SK-N-SH (cell line): ENCODE results near the genes CHCHD3 and SLC35B4.

DNA sequence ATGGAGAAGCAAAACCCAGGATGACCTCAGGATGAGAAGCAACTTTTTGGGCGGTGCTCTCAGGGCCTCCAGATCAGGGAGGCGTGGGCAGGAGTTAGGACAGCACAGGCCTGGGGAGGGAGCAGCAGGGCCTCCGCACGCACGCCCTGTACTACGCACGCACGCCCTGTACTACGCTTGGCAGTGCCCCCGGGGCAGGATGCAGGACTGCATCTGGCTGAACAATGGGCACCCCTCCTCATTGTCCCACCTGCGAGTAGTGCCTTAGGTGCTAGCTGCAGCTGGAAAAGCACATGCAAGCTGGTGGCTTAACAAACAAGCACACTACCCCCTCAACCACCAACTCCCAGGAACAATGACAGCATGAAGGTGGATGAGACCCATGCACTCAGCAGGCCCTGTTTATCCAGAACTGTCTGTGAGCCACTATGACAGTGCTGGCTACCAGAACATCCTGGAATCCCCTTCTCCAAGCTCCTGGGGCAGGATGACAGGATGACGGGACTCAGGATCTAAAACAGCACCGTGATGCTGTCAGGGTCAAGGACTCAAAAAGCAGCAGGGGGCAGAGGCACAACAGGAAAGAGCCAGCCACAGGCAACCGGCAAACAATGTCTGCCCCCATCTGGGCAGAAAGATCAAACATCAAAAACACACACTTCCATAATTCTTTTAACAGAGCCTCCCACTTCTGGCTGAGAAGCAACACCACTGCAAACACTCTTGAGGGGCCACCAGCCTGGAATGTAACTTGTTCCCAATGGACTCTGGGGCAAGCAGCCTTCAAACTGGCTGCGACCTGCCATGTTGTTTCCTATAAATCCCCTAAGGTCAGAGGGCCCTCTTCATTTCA, 11.7 kb downstream of the PODXL start:
- RRBS, result no CpG with 5 or more reads among the region's 15 CpGs
CAGE:
- cytosol, long polyA plus RNA, result no peak
- long polyA plus RNA, result no peak
- nucleus, long polyA plus RNA, result no peak

DNA sequence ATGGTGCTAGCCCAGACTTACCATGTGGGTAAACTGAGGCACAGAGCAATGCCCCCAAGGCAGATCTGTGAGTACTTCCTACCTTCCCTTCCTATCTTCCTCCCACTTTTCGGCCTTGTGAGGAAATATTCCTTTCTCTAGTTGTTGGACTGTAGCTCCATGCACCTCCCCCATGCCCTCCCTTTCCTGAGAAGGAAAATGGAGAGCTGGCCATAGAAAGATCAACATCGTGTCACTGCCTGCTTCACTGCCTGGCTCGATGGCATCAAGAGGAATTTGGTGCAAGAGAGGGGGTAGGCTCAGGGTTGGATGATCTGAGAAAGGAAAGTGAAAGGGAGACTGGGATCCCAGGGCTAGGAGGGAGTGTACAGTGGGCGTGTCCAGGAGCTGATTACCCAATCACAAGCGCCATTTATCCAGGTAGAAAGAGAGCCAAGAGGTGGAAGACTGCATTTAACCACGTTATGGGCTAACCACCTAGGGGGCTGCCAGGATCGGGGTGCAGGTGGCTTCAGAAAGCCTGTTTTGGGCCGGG, 10.4 kb downstream of the PODXL start:
- RRBS, result no CpG with 5 or more reads among the region's 8 CpGs
CAGE:
- cytosol, long polyA plus RNA, result no peak
- long polyA plus RNA, result no peak
- nucleus, long polyA plus RNA, result no peak

DNA sequence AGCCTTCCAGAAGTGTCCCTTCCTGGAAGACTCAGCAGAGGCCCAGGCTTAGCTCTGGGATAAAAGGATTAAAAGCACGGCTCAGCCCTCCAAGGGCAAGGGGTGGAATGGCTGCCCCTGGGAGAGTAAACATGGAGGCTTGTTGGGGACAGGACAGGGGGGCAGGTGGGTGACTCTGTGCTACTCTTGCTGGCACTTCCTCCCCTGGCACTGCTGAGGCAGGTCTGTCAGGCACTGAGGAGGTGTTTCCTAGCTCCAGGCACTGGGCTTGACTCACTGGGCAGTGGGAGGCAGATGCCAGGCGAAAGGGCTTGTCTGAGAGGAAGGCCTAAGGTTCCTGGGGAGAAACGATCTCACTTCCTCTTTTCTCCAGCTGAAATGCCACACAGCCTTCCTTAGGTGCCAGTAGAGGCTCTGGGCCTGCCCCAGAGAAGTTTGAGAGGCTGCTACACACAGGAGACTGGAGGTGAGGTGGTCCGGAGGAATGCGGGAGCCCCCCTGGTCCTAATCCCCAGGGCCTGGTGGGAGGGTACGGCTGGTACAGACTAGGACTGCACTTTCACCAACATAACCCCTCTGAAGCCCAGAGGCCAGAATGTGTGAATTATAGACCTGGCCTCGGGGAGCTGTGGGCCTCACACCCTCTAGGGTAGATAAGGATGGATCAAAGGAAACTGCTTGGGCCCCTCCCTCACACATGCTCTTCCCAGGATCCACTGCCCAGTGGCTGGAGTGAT, 63.2 kb upstream of the PODXL start:
- RRBS, result no CpG with 5 or more reads among the region's 7 CpGs
CAGE:
- cytosol, long polyA plus RNA, result no peak
- long polyA plus RNA, result no peak
- nucleus, long polyA plus RNA, result no peak

- RRBS, result no CpG with 5 or more reads among the region's 13 CpGs
CAGE:
- cytosol, long polyA plus RNA, result no peak
- long polyA plus RNA, result no peak
- nucleus, long polyA plus RNA, result no peak
Observed at GRCh38 chr7:131653025-131654029, 96.9 kb upstream of the PODXL start.

DNA sequence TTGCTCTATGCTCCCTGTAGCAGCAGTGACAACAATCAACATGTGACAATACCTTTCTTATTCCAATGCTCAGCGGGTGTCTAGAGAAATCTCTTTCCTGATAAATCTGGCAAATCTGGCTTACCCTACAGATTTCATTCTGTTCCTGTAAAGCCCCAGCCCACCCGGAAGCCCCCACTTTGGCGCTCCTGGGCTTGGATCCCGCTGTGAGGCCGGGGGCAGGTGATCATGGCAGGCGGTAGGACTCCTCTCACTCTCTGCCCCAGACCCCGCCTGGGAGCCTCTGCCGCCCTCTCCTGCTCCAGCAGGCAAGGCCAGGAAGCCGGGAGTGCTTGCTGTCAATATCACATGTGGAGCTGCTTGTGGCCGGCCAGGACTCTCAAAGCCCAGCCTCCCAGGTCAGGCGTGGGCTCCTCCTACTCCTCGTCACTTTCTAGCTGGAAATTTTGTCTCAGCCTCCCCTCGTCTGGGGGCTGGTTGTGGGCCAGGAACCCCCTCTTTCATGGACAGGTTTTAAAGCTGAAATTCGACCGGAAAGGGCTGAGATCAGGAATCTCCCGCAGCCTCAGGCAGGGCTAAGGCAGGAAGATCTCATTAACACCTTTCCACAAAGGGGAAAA, 273.5 kb upstream of the PODXL start:
- RRBS, result 67% methylated on average over 6 of the region's 16 CpGs
CAGE:
- cytosol, long polyA plus RNA, result no peak
- long polyA plus RNA, result no peak
- nucleus, long polyA plus RNA, result no peak

DNA sequence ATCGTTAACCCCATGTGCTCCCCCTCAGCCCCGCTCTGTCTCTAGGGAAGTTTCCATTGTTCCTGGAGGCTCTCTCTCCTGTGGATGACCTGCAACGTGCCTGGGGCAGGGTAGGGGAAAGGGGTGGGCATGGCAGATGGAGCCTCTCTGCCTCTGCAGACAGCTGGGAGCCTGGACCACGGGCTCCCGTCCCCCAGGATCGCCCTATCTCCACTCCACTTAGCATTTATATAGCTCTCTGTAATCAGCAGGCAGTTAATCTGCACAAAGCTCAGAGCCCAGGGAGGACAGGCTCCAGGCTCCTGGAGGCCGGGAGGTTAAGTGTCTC, 369.7 kb downstream of the PLXNA4 start:
- RRBS, result no CpG with 5 or more reads among the region's 7 CpGs
CAGE:
- cytosol, long polyA plus RNA, result no peak
- long polyA plus RNA, result no peak
- nucleus, long polyA plus RNA, result no peak

GRCh38 chr7:132434123-132434562, 142.1 kb downstream of the PLXNA4 start:
- RRBS, result 100% methylated on average over 2 of the region's 4 CpGs
CAGE:
- cytosol, long polyA plus RNA, result no peak
- long polyA plus RNA, result no peak
- nucleus, long polyA plus RNA, result no peak

- RRBS, result no CpG with 5 or more reads among the region's 7 CpGs
CAGE:
- cytosol, long polyA plus RNA, result no peak
- long polyA plus RNA, result no peak
- nucleus, long polyA plus RNA, result no peak
Observed at GRCh38 chr7:132485820-132486111, 90.5 kb downstream of the PLXNA4 start.

DNA sequence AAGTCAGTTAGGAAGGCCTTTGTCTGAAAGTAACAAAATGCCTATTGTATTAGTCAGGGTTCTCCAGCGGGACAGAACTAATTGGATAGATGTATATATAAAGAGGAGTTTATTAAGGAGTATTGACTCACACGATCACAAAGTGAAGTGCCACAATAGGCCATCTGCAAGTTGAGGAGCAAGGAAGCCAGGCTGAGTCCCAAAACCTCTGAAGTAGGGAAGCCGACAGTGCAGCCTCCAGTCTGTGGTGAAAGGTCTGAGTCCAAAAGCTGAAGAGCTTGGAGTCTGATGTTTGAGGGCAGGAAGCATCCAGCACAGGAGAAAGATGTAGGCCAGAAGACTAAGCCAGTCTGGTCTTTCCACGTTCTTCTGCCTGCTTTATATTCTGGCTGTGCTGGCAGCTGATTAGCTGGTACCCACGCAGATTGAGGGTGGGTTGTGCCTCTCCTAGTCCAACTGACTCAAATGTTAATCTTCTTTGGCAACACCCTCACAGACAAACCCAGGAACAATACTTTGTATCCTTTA, 14.1 kb upstream of the PLXNA4 start:
- RRBS, result no CpG with 5 or more reads among the region's 5 CpGs
CAGE:
- cytosol, long polyA plus RNA, result no peak
- long polyA plus RNA, result no peak
- nucleus, long polyA plus RNA, result no peak

DNA sequence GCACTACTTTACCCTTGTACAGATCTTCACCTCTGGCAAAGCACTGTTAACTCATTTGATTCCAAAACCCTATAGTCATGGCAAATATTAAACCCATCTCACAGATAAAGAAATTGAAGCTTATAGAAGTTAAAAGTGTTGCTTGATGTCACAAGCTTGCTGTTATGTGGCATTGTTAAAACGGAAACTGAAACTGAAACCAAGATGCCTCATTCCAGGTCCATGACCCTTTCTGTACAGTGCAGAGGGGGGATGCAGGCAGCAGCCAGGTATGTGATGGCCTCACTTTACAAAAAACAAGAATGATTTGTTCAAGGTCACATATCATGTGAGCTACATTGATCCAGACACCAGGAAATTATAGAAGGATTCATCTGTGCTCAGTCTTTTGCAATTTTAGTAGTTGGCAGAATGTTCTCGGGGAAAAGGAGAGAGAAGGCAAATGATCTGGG, 90.1 kb upstream of the PLXNA4 start:
- RRBS, result no CpG with 5 or more reads among the region's 2 CpGs
CAGE:
- cytosol, long polyA plus RNA, result no peak
- long polyA plus RNA, result no peak
- nucleus, long polyA plus RNA, result no peak

DNA sequence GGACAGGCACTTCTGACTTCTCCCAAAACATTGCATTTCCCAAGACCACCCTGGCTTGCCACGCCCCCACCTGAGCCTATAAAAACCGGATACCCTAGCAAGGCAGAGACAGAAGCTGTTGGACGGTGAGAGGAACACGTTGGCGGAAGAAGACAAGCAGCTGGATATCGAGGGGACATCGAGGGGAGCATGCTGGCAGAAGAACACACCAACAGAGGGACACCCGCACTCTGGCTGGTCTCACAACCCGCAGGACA, 157.7 kb upstream of the PLXNA4 start:
- RRBS, result no CpG with 5 or more reads among the region's 9 CpGs
CAGE:
- cytosol, long polyA plus RNA, result no peak
- long polyA plus RNA, result no peak
- nucleus, long polyA plus RNA, result no peak

DNA sequence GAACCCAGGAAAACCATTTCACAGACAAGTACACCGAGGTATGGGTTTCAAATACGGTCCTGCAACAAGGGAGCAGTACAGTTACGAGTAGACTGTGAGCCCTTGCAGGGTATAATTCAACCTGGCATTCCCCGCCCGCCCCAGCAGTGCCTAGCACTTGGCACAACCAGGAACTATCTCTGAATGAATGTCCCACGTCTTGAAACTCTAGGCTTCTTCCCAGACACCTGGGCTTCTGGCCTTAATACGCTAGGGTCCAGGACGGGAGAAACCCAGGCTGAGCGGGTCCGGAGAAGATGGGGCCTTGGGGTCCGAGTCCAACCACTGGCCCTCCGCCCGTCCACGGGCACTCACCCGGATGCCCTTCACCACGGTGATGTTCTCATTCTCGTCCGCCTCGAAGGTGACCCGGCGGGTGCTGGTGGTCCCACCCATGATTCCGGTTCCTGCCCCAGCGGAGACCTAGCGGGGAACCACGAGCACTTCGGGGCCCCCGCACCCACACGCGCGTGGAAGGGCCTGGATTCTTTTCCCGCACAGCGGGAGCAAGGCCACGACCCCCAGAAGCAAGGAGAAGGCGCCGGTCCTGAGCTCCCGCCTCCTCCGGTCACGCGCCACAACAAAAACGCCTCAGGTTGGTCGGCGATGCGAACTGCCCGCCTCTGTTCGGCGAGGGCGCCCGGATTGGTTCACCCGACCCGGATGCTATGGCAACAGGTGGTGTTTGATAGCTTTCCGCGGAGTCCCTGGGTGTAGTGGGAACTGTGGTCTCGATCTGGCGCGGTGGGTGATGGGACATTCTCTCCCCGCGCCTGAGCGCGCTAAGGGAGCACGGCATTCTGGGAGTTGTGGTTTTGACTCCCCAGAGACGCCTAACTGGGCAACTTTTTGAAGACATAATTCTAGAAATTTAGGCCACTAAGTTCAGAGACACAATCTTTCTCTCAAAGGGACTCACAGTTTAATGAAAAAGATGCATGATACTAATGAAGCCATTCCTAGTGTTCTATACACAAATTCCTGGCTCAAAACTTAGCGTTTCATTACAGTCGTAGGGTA, at the start of gene CHCHD3:
CHCHD3 (minus strand) TSS at position 588 of the 1,059 bp plus-strand sequence.
- RRBS, result 1% methylated on average over 16 of the region's 63 CpGs
CAGE:
- cytosol, long polyA plus RNA, result start-site peak on the minus strand centred at position 544 of the sequence, 24 bp wide, 34 and 150 reads in 2 replicates
- long polyA plus RNA, result start-site peak on the minus strand centred at position 554 of the sequence, 51 bp wide, 197 and 227 reads in 2 replicates
- nucleus, long polyA plus RNA, result no peak

- RRBS, result no CpG with 5 or more reads among the region's 11 CpGs
CAGE:
- cytosol, long polyA plus RNA, result no peak
- long polyA plus RNA, result no peak
- nucleus, long polyA plus RNA, result no peak
Observed at GRCh38 chr7:133253513-133254080, 719 bp downstream of the EXOC4 start.

DNA sequence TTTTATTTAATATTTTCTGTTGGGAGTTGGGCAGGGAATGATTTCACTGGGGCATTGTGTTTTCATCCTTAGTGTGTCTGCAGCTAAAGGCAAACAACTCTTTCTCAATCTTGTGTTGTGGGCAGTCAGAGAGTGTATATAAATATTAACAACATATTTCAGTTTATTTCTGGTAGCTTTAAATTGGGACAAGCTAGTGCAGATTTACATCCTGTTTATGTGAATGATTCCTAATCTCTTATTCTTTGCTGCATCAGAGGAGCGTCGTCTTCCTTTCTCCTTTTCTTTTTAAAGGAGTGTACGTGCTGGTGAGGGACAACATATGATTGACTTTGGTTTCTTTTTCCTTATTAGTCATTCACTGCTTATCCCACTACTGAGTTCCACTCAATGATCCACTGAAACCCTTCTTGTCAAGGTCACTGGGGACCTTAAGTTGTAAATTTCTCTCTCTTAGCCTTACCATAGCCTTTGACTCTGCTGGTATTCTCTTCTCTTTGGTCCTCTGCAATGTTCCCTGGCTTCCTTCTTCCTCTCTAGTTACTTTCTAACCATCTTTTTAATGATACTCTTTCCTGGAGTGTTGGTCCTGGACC, 116.2 kb downstream of the EXOC4 start:
- RRBS, result no CpG with 5 or more reads among the region's 3 CpGs
CAGE:
- cytosol, long polyA plus RNA, result no peak
- long polyA plus RNA, result no peak
- nucleus, long polyA plus RNA, result no peak

- RRBS, result no CpG with 5 or more reads among the region's 2 CpGs
CAGE:
- cytosol, long polyA plus RNA, result no peak
- long polyA plus RNA, result no peak
- nucleus, long polyA plus RNA, result no peak
Observed at GRCh38 chr7:133642959-133643423, 390.1 kb downstream of the EXOC4 start.

DNA sequence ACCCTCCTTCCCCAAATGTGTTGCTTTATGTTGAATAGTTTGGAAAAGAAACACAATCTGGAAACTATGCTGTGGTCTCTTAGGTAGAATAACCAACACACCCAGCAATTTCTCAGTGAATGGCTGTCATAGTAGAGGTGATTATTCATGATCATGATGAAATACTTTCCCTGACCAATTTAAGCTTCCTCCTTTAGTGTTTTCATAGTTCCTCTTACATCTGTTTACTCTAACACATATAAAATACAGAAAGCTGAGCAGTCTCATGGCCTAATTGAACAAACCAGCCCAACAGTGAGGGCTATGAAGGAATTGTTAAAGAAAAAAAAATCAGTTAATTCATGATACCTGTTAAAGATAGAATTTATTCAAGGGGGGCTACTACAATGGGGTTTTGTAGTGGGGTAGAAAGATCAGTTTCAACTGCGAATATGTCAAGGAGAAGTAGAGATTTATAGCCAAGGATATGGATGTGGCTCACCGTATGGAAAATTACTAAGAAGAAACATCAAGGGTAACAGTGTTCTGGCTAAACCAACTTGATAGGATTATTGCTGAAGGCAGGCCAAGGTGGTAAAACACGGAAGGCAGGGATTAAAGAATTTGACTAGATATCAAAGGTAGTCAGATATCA, 436.2 kb downstream of the EXOC4 start:
- RRBS, result no CpG with 5 or more reads among the region's 3 CpGs
CAGE:
- cytosol, long polyA plus RNA, result no peak
- long polyA plus RNA, result no peak
- nucleus, long polyA plus RNA, result no peak

GRCh38 chr7:134209322-134209833, 82.2 kb downstream of the LRGUK start:
- RRBS, result 81% methylated on average over 3 of the region's 10 CpGs
CAGE:
- cytosol, long polyA plus RNA, result no peak
- long polyA plus RNA, result no peak
- nucleus, long polyA plus RNA, result no peak

- RRBS, result no CpG with 5 or more reads among the region's 1 CpG
CAGE:
- cytosol, long polyA plus RNA, result no peak
- long polyA plus RNA, result no peak
- nucleus, long polyA plus RNA, result no peak
Observed at GRCh38 chr7:134316179-134316294, 693 bp downstream of the SLC35B4 start.

DNA sequence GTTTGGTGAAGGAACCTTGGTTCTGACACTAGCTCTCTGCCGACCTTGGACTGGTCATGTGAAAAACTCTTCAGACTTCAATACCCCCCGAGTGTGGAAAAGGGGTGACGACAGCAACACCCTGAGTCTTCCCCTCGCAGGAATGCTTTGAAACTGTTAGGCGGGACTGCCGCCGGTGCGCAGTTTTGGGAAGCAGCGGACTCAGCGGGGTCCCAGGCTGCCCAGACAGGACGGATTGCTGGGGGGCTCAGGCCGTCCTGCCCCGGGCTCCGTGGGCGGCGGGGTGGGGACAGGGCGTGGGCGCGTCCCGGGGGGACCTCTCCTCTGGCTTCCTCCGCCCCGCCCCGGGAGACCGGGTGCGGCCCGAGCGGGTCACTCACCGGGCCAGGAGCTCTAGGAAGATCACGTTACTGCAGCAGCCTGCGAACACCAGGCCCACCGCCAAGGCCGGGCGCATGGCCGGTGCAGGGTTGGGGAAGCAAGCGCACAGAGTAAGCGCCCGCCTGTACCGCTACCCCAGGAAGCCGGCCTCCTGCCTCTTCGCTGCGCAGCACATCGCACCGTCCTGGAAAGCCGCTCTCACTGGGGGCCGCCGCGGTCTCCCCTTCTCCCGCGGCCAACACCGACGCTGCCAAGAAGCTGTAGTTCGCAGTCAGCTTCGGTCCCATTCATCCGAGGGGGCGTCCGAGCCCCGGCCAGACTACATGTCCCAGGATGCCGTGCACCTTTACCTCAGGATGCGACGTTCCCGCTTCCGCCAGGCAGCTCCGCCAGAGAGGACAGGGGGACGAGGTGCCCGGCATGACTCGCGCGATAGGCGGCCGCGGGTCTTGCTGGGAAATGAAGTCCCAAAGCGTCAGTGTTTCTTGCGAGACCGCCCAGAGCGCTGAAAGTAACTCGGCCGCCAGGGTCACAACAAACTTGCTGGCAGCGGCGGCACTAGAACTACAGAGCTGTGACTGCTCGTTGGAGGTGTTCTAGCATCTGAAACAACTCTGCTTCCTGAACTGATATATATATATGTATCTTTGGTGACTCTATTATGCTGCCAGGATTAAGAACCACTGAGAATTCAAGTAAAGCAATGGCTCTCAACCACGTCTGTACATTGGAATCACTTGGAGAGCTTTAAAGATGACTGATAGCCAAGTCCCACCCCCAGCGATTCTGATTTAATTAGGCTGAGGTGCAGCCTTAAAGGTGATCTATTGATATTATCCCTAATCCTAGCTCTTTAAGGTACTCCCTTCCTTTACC, at the start of gene SLC35B4:
SLC35B4 (minus strand) TSS at position 636 of the 1,257 bp plus-strand sequence.
- RRBS, result 2% methylated on average over 30 of the region's 82 CpGs
CAGE:
- cytosol, long polyA plus RNA, result no peak
- long polyA plus RNA, result no peak
- nucleus, long polyA plus RNA, result no peak

GRCh38 chr7:134565639-134566088, 16.8 kb downstream of the AKR1B15 start:
- RRBS, result no CpG with 5 or more reads among the region's 2 CpGs
CAGE:
- cytosol, long polyA plus RNA, result no peak
- long polyA plus RNA, result no peak
- nucleus, long polyA plus RNA, result no peak